ENCODE measurements around a stretch of chr13.

DNA sequence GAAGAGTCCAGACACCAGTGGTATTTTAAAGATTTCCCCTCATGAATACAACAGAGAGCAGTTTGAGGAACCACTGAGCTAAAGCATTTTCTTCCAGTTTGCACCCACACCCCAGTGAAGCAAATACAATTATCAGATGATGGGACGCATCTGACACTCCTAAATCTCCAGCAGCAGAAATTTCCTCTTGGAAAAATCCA, 74.3 kb downstream of the ABCC4 start:
- RRBS: no CpG with 5 or more reads among the region's 1 CpG
CAGE:
- cytosol, long polyA plus RNA: no peak
- long polyA plus RNA: no peak
- nucleus, long polyA plus RNA: no peak

GRCh38 chr13:95298205-95298548, 3.1 kb downstream of the ABCC4 start:
- RRBS: no CpG with 5 or more reads among the region's 3 CpGs
CAGE:
- cytosol, long polyA plus RNA: no peak
- long polyA plus RNA: no peak
- nucleus, long polyA plus RNA: no peak

DNA sequence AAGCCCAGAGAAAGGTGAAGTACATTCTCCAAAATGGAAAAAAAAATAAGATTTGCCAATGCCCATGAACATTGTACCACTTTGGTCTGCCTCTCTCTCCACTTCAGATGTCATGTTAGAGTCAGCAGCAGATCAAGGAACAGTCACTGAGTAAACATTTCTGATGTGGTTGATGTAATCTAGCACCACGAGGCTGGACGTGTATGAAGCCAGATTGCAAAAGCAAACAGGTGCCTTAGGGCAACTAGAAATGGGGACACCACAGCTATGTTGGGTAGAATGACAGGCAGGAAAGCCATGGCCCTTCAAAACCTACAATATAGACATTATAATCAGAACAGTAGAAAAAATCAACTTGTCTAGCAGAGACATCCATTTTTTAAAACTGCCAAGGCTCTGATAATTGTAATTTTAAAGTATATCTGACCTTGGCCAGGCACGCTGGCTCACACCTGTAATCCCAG, 13.2 kb upstream of the ABCC4 start:
- RRBS: no CpG with 5 or more reads among the region's 3 CpGs
CAGE:
- cytosol, long polyA plus RNA: no peak
- long polyA plus RNA: no peak
- nucleus, long polyA plus RNA: no peak

- RRBS: 0% methylated on average over 6 of the region's 13 CpGs
CAGE:
- cytosol, long polyA plus RNA: no peak
- long polyA plus RNA: no peak
- nucleus, long polyA plus RNA: no peak
These were observed 73.9 kb upstream of the CLDN10 start for GRCh38 chr13:95478507-95479040.

DNA sequence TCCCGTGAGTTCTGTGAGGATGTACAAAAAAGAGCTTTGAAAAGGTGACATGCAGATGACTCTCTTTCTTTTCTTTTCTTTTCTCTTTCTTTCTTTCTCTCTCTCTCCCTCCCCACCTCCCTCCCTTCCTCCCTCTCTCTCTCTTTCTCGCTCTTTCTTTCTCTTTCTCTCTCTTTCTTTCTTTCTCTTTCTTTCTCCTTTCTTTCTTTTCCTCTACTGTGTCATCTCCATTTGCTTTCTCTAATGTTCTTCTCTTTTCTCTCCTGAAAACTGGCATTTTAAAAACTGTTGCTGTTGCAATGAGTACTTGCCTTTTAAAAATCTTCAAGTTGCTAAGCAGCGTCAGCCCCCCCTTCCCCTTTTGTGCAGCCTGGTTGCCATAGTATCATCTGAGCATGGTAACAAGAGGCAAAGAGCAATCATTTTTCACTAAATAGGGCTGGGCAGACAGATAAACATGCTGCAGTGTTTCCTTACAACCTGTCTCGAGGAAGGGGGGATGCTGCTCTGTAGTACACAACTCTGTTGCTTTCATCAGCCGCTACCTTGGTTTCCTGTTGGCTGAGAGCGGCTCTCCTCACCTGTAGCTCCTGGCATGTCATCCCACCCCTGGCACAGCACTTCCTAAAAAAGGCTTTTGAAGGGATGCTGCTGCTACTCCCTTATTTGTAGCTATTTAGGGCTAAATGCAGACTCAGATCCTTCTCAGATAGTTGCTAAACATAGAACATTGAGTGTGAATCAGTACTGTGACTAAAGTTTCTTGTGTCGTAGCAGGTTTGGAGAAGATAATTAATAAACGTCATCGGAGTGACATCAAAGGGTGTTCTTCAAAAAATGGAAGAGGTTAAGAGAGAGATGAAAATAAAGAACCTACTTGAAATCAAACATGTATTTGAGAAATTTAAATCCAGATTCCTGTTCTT, 108.6 kb upstream of the MBNL2 start:
- RRBS: no CpG with 5 or more reads among the region's 9 CpGs
CAGE:
- cytosol, long polyA plus RNA: no peak
- long polyA plus RNA: no peak
- nucleus, long polyA plus RNA: no peak

GRCh38 chr13:97223988-97224742, 2.0 kb downstream of the MBNL2 start:
- RRBS: no CpG with 5 or more reads among the region's 9 CpGs
CAGE:
- cytosol, long polyA plus RNA: no peak
- long polyA plus RNA: no peak
- nucleus, long polyA plus RNA: no peak

DNA sequence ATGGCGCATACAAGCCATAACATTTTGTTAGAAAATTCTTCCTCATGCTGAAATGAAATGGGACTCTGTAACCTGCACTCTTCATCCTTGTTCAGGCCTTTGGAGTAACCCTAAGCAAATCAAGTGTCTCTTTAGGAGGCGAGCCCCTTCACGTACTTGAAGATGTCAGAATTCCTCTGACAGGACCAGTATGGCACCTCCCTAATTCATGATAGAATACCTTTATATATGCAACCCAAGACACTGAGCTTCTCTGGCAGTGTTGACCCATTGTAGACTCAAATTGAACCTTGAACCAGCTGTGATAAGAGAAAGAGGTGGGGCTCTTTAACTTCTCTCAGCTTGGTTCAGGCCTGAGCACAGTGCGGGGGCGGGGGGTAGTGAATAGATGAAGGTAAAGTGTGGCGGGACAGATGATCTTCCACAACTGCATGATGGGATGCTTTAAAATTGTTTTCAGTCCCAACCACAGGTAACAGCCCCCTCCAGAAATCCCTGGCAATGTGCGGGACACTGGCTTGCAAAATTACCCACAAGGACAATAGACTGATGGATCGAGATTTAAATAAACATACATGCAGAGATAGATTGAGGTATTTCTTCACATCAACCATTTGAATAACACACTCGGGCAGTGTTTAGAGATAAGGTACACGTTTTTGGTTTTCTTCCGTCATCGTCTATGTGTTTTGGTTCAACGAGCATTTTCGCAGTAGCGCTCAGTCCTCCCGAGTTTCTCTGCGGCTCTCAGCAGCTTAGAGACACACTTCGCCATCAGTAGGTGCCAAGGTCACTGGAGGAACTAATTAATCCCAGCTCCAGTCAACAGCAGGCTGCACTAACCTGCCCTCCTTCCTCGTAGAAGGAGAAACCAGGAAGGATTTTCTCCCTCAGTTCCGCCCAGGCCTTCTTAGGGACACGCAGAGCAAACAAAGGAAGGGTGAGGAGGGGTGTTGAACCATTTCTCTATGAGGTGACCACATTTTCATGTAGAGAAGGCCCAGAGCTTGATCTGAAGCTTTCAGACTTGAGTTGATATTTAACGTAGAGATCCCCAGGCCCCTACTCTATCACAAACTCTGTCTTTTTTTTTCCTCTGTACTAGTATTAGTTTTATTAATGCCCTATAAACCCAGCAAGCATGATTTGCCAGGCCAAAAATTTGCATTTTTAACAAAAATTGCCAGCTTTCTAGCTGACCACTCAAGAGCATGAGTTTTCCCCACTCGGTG, 12.4 kb downstream of the MBNL2 start:
- RRBS: no CpG with 5 or more reads among the region's 23 CpGs
CAGE:
- cytosol, long polyA plus RNA: no peak
- long polyA plus RNA: no peak
- nucleus, long polyA plus RNA: no peak

DNA sequence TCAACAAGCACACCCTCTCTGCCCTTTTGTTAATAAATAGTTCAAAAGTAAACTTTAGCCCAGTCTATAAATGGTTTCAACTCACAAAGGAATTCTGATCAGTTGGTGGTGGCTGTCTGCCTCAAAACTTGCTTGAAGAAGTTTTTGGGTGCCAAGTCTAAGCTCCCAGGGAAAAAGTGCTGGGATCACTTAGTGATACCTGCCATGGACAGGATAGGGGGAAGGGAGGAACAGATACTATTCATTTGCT, 22.9 kb downstream of the MBNL2 start:
CAGE:
- cytosol, long polyA plus RNA: no peak
- long polyA plus RNA: no peak
- nucleus, long polyA plus RNA: no peak

DNA sequence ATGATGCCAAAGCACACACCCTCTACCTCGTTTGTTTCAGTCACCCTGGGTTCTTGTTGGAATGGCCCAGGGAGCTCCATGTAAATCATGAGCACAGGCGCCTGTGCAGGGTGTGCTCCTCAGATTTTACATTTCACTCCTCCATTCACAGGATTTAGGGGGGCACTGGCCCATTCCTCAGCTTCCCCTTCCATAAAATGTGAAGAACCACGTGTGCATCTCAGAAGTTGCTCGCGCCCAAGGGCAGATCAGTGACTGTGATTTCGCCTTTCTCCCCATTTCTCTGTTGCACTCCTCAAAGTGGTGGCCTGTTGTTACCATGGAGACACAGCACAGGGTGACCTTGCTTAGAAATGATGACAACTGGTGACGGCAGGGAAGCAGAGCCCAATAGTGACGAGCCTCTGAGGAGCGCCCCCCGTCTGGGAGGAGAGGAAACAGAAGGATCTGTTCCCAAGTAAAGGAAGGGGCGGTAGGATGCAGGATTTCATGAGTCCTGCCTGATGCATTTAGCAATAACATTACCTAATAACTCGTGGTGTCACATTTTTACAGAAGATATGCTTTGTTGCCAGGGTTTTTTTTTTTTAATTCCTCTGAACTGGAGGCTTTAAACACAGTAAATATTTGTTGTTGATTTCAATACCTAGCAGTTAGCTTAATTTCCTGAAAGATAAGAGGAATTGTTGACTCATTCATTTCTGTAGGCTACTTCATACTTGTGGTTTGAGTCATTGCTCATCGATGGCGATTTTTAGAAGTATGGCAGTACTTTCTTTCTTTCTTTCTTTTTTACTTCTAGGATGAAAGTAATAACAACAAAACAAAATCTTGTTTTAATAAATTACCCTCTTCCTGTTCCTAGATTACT, 35.7 kb downstream of the MBNL2 start:
- RRBS: no CpG with 5 or more reads among the region's 14 CpGs
CAGE:
- cytosol, long polyA plus RNA: no peak
- long polyA plus RNA: no peak
- nucleus, long polyA plus RNA: no peak

DNA sequence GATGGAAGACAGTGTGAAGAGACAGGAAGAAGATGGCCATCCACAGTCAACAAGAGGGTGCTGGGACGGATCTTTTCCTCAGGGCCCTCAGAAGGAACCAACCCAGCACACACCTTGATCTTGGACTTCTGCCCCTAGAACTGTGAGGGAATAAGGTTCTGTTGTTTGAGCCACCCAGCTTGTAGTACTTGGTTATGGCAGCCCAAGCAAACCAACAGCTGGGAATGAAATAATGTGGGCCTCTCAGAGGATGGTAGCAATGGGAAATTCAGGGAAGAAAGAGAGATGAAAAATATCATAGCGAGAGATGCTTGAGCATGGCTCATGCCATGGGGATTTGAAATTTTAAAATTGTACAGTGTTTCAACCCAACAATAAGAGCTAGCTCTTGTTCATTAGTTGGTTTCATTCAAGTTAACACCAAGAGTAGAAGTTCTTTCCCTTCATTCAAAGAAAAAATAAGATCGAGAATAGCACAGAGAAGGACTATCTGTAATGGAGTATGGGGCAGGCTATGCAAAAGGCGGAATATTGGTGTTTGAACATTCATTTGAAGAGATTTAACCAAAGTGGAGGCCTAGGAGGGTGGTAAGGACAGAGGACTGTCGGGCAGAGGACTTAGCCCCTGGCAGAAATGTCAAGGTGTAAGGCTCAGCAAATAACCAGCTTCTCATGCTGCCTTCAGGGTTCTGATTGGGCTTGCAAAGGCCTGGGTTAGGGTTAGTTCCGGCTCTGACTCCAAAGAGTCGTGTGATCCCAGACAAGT, 87.5 kb downstream of the MBNL2 start:
- RRBS: no CpG with 5 or more reads among the region's 7 CpGs
CAGE:
- cytosol, long polyA plus RNA: no peak
- long polyA plus RNA: no peak
- nucleus, long polyA plus RNA: no peak

GRCh38 chr13:97338374-97339085, 95.4 kb upstream of the RAP2A start:
- RRBS: no CpG with 5 or more reads among the region's 18 CpGs
CAGE:
- cytosol, long polyA plus RNA: no peak
- long polyA plus RNA: no peak
- nucleus, long polyA plus RNA: no peak

- RRBS: no CpG with 5 or more reads among the region's 21 CpGs
CAGE:
- cytosol, long polyA plus RNA: no peak
- long polyA plus RNA: no peak
- nucleus, long polyA plus RNA: no peak
These were observed 94.6 kb upstream of the RAP2A start for GRCh38 chr13:97339086-97340023.

DNA sequence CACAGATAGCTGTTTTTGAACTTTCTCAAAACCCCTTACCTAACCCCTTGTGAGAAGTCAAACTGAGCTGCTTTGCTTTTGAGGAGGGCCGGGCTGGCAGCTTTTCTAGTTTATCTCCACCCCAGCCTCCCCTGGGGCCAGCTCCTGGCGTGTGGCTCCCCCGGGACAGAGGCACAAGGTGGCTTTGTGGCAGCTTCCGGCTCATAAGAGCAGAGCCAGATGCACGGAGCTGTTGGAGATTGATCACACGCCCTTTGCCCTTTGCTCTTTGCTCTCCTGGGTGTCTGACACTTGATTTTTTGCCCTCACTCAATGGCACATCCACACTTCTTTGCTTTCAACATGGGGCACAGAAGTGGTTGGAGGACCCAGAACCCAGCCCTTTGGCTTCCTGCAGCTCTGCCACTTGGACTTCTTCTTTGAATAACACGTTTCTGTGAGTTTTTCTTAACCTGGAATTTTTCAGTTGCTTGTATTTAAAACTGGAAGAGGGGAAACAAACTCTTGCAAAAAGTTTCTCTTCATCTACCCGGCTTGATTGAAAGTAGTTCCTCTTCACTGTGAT, 25.0 kb upstream of the RNF113B start:
- RRBS: 55% methylated on average over 3 of the region's 8 CpGs
CAGE:
- cytosol, long polyA plus RNA: no peak
- long polyA plus RNA: no peak
- nucleus, long polyA plus RNA: no peak

DNA sequence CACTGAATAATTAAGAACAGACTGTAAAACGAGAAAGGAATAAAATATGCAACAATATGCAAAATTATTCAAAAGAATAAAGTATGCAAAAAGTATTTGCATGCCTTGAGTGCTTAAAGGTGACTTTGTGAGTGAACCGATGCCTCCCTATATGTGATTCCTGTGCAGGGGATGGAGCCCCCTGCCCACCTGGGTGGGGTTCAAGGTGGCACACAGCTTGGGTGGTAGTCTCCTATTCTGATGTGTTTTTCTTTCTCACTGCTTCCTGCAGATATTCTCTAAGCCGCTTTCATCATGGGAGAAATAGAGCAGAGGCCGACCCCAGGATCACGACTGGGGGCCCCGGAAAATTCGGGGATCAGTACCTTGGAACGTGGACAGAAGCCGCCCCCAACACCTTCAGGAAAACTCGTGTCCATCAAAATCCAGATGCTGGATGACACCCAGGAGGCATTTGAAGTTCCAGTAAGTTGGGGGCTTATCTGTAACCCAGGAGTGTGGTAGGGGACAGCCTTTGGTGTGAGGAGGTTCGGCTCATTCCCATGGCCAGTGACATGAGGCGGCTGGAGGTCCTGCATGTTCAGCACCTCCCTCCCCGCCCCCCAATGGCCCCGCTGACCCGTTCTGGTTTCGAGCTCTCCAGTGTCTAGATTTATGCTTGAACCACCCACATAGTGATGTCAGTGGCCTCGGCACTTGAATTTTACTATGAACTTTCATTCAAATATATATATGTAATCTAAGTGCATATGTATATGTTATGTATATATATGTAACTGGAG, 36.1 kb upstream of the RNF113B start:
- RRBS: no CpG with 5 or more reads among the region's 17 CpGs
CAGE:
- cytosol, long polyA plus RNA: no peak
- long polyA plus RNA: no peak
- nucleus, long polyA plus RNA: no peak

- RRBS: no CpG with 5 or more reads among the region's 8 CpGs
CAGE:
- cytosol, long polyA plus RNA: no peak
- long polyA plus RNA: no peak
- nucleus, long polyA plus RNA: no peak
These were observed 124.7 kb upstream of the RNF113B start for GRCh38 chr13:98301716-98302282.

DNA sequence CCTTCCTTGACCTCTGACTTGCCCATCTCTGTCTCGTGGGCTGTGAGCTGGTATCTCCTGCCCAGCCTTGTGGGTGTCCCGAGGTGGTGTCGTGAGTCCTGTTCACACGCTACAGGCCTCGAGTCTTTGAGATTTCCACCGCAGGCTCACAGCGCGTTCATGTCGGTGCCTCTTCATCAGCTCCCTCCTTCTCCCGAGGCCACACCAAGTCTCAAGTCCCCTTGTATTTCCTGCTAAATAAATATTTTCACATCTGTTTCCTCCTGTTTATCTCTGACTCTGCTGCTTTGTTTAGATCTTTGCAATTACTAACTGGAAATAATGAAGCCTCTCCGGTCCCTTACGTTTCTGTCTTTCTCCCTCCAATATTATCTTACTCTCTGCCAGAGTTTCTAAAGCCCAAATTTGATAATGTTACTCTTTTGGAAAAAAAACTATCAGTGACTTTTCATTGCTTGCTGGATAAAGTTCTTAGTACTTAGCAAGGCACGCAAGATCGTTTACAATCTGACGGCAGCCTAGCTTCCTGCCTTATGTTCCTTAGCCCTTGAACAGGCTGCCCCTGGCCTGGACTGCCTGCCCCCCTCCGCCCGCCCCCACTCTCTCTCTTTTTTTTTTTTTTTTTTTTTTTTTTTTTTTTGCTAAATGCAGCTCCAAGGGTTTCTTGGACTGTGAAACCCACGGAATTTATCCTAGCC, 130.5 kb upstream of the RNF113B start:
- RRBS: no CpG with 5 or more reads among the region's 18 CpGs
CAGE:
- cytosol, long polyA plus RNA: no peak
- long polyA plus RNA: no peak
- nucleus, long polyA plus RNA: no peak

DNA sequence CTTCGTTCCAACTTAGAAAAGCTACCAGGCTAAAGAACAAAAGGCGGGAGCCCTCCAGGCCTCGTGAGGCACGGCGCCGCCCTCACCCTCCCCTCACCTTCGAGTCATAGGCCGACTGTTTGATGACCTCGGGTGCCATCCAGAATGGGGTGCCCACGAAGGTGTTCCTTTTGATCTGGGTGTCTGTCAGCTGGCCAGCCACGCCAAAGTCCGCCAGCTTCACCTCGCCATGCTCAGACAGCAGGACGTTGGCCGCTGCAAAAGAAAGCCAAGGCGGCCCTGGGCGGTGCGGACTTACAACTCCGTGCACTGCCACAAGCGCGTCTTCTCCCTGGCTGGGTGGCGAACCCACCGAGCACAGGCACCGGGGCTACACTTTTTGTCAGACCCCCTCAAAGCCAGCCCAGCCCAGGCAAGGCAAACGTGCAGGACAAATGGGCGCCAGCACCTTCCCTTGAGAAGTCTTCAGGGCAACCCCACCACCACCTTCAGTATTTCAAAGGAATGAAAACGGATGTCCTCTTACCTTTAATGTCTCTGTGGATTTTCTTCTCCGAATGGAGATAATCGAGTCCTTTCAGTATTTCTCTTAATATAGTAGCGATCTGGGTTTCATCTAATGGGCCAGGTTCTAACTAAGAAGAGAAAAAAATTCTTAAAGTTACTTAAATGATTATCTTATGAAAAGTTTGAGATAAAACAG, 102.0 kb downstream of the STK24 start:
- RRBS: no CpG with 5 or more reads among the region's 30 CpGs
CAGE:
- cytosol, long polyA plus RNA: no peak
- long polyA plus RNA: no peak
- nucleus, long polyA plus RNA: no peak

DNA sequence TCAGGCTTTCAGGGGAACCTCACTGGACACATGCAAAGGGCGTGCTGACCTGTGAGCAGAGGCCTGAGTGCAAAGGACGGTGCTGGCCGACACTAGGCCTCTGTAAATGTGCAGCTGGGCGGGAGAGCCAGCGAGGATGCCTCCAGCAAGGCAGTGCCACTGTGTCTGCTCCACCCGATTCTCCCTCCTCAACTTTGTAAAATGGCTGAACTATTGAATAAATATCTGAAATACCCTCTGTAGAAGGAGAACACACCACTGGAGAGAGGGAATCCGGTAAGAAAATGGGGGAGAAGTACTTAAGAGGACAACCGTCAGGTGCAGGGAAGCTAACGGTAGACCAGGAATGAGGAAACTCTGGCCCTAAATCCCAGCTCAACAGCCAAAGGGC, 70.0 kb downstream of the STK24 start:
- RRBS: no CpG with 5 or more reads among the region's 9 CpGs
CAGE:
- cytosol, long polyA plus RNA: no peak
- long polyA plus RNA: no peak
- nucleus, long polyA plus RNA: no peak

DNA sequence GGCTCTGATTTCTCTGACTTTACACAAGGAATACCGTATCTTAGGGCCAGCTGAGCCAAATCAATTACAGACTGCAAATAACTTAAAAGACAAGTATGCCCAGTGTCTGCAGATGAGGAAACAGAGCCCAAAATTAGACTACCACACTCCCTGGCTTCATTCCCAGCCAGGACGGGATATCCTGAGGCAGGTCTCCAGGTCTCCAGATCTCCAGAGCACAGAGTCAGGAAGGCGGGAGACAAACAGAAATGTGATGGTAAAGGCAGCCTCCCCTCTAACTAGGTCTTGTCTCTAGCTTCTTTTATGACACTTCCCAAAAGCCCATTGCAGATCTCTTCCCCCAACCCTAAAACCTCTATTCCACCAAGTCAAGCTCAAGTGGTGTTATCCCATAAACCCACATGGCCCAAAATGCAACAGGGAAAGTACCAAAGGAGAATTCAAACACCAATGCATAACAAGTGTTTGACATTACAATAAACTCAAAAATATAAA, 69.3 kb downstream of the STK24 start:
- RRBS: no CpG with 5 or more reads among the region's 3 CpGs
CAGE:
- cytosol, long polyA plus RNA: no peak
- long polyA plus RNA: no peak
- nucleus, long polyA plus RNA: no peak

GRCh38 chr13:98535518-98536042, 41.3 kb downstream of the STK24 start:
- RRBS: no CpG with 5 or more reads among the region's 8 CpGs
CAGE:
- cytosol, long polyA plus RNA: no peak
- long polyA plus RNA: no peak
- nucleus, long polyA plus RNA: no peak